ENCODE measurements around the gene ALG13.

GRCh38 chrX:107714272-107715095 lies 61.1 kb downstream of the TSC22D3 start:
- PRO-cap = no peak
- RAMPAGE, long total RNA = no peak

- PRO-cap = no peak
- RAMPAGE, long total RNA = no peak
Observed at GRCh38 chrX:107718096-107718611, 57.4 kb downstream of the TSC22D3 start.

DNA sequence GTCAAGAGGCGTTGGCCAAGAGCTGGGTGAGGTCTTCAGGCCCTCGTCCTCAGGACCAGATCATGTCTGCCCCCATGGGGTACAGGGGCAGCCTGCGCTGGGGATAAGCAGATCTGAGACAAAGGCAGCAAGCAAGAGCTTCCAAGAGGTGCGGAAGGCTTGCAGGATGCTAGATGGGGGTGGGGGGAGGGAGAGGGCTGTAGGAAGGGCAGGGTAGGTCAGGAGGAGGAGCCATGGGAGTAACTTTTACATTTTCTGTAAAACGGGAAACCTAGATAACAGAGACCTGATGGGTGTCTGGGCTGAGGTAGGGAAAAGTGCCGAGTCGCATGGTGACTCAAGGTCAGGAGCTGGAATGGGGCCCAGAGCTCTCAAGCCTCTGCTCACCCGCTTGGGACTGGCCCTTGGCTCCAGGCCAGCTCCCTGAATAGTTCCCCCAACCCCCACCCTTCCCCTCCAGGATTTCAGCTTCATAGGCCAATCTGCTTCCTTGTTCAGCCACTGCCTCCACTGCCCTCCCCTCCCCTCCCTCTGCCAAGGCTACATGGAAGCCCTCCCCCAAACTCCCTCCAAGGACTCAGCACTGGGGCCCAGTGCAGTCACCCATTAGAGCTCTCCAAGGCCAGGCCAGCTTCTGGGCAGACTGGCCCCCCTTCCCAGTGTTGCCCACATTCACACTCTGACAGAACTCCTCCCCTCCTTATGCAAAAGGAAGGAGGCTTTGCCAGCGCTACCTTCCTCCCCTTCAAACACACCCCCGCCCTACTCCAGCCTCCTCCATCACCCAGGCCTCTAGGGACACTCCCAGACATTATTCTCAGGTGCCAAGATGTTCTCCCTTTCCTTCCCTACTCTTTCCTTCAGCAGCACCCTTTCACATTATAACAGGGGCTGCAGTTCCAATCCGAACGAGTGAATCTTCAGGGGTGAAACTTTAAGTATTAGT lies 43.6 kb downstream of the TSC22D3 start:
- PRO-cap = no peak
- RAMPAGE, long total RNA = no peak

GRCh38 chrX:107755377-107756238 lies 20.0 kb downstream of the TSC22D3 start:
- PRO-cap = no peak
- RAMPAGE, long total RNA = no peak

DNA sequence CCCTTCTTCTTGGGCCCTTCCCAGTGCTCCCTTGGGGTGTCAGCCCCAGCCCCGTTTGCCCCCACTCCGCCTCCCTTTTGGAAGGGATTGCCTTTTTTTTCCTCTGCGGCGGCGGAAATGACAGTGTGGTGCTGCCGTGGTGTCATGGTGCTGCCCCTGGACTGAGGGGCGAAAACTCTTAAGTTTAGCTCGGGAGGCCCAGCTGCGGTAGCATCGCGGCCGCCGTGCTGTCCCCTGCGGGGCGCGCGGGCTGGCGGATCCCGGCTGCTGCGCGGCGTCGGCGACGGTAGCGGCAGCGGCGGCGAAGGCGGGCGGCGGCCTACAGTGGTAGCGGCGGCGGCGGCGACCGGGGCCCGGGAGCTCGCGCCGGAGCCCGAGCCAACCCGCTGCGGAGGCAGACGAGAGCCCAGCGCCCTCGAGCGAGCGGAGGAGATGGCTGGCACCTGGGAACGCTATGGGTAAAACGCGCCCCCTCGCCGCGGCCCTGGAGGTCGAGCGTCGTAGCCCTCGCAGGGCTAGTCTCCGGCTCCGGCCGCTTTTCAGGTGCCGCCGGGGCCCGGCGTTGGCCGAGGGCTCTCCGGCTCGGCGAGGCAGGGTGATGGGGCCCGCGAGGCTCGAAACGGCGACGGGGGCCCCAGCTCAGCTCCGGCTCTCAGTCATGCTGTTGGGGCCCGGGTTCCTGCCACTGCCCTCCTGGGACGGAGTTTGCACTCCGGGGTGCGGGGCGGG lies 471 bp downstream of the MID2 start:
- PRO-cap = no peak
- RAMPAGE, long total RNA = no peak

- PRO-cap = no peak
- RAMPAGE, long total RNA = no peak
Observed at GRCh38 chrX:108090434-108090764, 943 bp downstream of the PSMD10 start.

DNA sequence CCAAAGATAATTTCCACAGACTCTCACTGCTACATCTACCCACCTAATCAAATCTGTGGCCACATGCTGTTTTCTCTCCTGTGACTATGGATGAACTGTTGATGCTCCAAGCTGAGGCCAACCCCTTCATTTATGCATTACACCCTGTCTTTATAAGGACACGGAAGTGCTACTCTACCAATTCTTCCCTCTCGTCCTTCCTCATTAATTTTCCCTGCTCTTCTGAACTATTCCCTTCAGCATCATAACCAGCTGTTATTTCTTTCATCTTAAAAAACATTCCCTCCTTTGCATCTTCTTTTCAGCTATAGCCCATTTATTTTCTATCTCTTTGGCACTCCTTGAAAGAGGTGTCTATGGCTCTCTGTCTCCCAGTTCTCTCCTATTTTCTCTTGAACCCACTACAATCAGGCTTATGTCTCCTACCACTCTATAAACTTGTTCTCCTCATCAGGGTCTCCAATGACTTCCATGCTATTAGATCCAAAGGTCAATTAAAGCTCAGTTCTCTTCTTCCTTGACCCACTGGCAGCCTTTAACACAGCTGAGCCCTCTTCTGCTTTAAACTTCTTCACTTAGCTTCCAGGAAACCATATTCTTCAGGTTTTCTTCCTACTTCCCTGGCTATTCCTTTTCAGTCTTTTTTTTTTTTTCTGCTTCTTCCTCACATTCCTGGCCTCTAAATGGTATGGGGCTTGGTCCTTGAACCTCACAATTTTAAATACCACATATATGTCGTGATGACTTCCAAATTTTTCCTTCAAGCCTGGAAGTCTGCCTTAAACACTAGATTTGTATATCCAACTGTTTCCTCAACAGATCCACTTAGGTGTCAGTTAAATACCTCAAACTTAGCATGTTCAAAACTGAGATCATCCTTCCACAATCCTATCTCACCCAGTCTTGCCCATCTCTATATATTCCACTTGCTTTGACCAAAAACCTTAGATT lies 44.6 kb downstream of the ACSL4 start:
- PRO-cap = no peak
- RAMPAGE, long total RNA = no peak

DNA sequence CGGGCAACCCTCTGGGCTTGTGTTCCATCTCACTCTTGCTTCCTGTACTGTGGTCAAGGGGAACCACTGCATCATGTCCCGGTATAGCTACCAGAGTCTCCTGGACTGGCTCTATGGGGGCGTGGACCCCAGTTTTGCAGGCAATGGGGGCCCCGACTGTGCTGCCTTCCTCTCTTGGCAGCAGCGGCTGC lies 683 bp downstream of the TMEM164 start:
- PRO-cap = no peak
- RAMPAGE, long total RNA = no peak

DNA sequence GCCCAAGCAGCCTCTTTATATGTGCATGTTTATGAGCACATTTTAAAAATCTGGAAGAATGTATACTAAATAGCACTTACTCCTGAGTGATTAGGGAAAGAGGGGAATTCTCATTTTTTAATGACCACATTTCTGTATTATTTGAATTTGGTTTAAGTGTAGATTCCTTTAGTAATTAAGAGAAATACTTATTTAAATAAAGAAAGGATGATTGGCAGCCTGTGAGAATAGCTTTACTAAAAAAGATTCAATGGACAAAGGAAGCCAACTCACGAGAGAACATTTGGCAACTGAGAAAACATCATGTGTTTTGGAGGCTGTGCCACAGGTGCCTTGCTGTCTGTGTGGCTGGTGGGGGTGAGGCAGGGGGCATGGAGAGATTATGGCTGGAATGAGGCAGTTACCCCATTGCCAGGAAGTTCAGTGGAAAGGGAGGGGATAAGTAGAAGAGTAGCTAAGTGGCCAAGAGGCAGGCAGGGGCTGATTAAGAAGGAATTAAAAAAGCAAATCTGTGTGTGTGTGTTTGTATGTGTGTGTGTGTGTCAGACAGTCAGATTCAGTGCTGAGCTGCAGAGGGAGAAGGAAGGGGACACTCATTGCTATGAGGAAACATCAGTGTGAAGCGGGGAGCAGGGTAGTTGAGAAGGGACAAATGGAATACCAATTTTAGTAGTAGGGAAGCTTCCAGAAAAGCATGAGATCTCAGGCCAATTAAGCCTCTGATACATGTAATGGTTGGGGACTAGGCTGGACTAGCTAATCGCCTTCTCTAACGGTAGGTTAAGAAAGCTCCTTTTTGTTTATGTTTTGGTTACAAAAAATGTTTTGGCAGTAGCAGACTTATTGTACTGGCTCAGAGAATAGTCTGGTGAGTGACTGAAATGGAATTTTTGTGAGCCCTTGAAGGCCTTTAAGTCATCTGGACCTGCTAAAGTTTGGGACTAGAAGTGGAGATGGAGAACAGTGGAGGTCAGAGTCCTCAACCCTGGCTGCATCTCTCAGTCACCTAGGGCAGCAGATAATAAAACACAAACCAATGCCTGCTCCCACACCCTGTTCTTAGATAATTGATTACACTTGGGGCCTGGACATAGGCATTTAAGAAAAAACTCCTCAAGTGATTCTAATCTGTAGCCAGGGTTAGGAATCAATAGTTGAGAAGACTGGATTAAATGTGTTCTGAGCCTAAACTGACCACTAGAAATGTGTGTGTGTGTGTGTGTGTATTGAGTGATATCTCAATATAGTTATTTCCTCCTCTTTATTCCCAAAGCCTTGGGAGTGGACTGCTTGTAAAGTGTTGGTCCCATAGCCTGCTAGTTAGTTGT lies 18.5 kb downstream of the TMEM164 start:
- PRO-cap = no peak
- RAMPAGE, long total RNA = no peak

DNA sequence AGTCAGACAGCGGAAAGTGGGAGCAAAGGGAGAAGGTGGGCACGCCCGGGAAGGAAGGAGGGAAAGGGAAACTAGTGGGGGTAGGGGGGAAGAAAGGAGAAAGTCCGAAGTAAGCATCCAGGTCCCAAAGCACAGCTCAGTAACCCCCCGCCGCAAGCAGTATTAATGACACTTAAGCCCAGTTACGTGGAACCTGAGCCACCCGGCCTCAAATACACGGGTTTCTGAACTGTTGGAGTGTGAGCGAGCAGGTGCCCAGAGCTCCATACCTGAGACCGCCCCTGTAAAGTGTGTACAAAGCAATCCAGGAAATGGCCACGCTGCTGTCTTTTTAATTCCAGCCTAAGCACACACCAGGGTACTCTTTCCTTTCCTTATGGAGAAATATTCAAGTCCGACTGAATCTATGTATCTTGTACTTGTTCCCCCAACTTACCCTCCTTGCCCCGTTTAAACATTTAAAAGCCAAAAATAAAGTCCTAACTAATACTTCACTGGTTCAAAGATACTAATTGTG lies 587 bp upstream of the AMMECR1 start:
- PRO-cap = no peak
- RAMPAGE, long total RNA = no peak

GRCh38 chrX:110478188-110478515 lies 42.5 kb upstream of the TDGF1P3 start:
- PRO-cap = no peak
- RAMPAGE, long total RNA = no peak

- PRO-cap = no peak
- RAMPAGE, long total RNA = start-site peak on the plus strand at chrX:111681192-111681267, 401 and 698 reads in 2 replicates
Observed at GRCh38 chrX:111680657-111681450, at the start of gene ALG13. TSS of gene ALG13 (plus strand) at chrX:111681170.

- PRO-cap = no peak
- RAMPAGE, long total RNA = no peak
Observed at GRCh38 chrX:111689950-111690772, 9.2 kb downstream of the ALG13 start.

DNA sequence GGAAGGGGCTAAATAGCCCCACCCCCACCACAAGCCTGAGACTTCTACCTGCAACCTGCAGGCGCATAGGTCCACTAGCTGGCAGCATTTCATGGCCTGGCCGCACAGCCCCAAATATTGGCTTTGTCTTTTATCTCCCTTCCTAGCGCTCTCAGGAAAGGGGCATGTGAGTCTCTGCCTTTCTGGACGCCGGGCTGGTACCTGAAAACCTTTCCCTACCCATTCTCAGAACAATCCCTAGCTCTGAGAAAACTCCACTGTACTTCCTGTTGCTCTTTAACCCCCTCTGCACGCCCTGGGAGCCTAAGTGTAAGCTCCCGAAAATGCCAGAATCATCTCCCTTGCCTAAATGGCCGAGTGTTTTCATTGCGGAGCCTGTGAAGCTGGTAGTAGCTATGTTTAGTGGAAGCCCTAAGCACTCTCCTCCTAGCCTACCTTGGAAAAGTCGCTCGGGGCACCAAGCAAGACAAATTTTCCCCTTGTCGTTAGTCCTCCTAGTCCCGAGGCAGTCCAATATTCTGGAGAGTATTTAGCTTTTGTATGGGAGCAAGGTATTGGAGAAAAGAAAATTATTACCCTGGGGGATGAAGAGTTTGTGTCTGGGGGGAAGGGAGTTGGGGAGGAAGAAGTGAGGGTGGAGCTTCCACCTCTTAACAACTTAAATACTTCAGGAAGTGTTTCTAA lies 1.1 kb downstream of the RTL4 start:
- PRO-cap = no peak
- RAMPAGE, long total RNA = no peak

DNA sequence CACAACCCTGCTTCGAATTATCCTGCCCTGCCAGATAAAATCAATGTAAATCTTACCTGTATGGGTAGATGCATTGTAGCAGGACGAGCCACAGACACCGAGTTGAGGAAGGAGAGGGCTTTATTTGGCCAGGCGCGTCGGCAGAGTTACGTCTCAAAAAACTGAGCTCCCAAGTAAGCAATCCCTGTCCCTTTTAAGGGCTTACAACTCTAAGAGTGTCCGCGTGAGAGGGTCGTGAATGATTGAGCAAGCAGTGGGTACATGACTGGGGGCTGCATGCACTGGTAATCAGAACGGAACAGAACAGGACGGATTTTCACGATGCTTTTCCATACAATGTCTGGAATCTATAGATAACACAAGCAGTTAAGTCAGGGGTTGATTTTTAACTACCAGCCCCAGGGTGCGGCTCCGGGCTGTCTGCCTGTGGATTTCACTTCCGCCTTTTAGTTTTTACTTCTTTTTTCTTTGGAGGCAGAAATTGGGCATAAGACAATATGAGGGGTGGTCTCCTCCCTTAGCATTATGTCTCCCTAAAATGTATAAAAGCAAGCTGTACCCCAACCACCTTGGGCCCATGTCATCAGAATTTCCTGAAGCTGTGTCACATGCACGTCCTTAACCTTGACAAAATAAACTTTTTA lies 524.8 kb upstream of the HTR2C start:
- PRO-cap = no peak
- RAMPAGE, long total RNA = no peak

- PRO-cap = no peak
- RAMPAGE, long total RNA = no peak
Observed at GRCh38 chrX:115013689-115013963, 3.8 kb downstream of the IL13RA2 start.

GRCh38 chrX:115287130-115287590 lies 2.4 kb upstream of the LUZP4 start:
- PRO-cap = no peak
- RAMPAGE, long total RNA = no peak

DNA sequence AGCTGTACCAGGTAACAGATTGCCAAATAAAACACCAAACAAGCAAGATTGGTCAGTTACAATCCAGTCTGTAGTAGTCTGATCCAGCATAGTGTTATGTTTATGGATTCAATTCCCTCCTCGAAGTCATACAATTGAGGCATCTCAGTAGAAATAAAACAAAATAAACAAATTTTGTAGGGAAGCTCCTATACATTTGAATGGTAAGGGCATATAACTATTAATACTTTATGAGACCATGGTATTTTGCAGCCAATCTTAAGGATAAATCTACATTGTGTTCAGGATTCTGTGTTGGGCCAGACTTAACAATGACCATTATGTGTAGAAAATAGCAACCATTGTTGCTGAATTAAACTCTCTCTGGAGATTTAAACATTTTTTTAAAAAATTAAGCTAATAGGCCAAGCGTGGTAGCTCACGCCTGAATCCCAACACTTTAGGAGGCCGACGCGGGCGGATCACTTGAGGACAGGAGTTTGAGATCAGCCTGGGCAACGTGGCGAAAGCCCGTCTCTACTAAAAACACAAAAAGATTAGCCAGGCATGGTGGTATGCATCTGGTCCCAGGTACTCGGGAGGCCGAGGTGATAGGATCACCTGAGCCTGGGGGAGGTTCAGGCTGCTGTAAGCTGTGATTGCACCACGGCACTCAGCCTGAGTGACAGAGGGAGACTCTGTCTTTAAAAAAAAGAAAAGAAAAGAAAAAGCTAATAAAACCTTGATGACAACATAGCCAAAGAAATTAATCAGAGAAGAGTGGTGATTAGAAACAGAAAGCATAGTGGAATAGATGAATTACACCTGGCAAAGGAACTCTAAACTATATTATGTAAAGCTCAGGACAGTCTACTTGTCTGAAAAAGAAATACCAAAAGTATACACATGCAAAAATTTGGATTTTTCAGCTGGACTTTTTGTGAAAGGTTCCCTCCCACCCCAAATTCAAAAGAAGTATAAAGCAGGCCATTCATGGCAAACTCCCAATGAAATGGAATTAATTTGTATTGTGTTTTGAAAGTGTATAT lies 21.7 kb downstream of the PLS3 start:
- PRO-cap = no peak
- RAMPAGE, long total RNA = no peak

- PRO-cap = no peak
- RAMPAGE, long total RNA = no peak
Observed at GRCh38 chrX:115592963-115593288, 32.0 kb downstream of the PLS3 start.

DNA sequence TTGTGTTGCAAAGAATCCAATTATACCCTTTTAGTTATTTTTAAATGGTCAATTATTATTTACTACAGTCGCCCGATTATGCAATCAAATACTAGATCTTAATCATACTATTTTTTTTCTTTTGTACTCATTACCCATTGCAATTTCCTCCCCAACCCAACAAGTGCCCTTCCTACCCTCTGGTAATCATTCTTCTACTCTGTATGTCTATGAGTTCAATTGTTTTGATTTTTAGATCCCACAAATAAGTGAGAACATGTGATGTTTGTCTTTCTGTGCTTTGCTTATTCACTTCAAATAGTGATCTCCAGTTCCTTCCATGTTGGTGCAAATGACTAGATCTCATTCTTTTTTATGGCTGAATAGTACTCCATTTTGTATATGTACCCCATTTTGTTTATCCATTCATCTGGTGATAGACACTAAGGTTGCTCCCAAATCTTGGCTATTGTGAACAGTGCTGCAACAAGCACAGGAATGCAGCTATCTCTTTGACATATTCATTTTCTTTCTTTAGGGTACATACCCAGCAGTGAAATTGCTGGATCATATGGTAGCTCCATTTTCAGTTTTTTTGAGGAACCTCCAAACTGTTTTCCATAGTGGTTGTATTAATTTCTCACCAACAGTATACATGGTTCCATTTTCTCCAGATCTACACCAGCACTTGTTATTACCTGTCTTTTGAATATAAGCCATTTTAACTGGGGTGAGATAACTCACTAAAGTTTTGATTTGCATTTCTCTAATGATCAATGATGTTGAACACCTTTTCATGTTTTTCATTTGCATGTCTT lies 241.3 kb upstream of the AGTR2 start:
- PRO-cap = no peak
- RAMPAGE, long total RNA = no peak

Data from spinal cord (tissue), 3 donors.